ENCODE measurements around the genes CT55, CT45A1, CT45A3 and CT45A6.

DNA sequence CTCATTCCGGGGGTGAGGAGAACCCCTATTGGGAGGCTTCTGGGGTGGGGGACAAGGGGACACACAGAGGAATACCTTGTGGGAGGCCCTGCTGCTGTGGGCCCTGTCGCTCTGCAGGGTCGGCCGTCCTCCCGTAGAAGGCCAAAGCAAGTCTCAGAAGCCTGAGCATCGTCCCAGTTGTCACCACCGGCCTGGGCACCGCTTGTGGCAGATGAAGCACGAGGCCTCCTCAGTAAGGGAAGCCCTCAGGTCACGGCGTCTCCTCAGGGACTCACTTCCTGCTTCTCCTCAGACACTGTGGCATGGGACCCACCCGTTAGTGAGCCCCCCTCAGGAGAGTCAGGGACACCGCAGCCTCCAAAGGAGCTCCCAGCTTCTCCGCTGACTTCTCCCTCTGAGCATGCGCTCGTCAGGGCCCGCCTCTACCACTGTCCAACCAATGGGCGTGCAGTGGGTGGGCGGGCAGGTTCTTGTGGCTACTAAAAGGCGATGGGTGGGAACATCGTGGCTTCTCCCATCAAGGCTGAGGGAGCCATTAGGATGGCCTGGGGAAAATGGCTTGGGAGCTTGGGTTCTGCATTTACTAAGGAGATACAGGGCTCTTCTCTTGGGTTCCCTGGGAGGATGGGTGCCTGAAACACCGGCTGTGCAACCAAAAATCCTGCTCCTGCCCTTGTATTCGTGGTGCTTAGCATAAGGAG lies at the start of gene CT55:
TSS of gene CT55 (minus strand) at position 396 of the 701 bp plus-strand sequence.
- PRO-cap: no peak

DNA sequence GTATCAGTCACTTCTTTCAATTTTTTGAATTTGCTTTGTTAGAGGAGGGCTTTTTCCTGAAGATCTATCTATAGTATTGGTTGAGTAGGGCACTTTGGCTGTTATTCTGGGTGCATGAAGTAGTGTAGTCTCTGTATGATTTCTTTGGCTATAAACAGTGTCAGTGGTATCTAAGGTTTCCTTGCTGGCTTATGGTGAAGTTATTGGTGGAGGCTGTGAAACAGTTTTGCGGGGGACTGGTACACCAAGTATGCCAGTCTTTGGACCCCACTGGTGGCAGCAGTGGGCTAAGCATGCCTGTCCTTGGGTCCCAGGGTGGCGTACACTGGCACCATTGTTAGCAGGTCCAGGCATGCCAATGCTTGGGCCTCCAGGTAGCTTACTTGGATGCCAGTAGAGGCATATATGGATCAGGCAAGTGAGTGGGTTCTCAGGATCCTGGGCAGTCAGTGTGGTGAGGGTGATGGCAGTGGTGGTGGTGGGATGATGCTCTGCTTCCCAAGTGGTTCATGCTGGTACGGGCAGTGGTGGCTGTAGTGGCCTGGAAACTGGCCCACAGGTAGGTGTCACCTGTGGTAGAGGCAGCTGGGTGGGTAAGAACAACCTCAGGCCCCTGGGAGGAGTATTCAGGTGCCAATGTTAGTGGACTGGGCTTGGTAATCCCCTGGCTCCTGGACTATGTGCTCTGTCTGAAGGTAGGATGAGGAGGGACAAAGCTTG lies 8.0 kb downstream of the ETDC start:
- PRO-cap: no peak

DNA sequence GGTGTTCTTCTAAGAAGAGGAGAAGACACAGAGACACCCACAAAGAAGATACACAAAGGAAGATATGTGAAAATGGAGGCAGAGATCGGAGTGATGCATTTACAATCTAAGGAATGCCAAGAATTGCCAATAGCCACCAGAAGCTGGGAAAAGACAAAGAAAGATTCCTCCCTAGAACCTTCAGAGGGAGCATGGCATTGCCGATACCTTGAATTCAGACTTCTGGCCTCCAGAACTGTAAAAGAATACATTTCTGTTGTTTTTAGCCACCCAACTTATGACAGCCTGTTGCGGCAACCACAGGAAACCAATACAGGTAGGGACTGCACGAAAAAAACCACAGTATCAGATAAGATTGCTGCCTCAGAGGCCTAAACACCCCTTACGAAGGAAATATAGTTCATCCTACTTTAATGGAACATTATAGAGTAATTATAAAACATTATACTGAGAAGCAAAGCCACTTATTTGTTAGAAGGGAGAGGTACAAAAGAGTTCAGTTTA lies 37.6 kb upstream of the SMIM10L2A start:
- PRO-cap: no peak

GRCh38 chrX:135713097-135713716 lies at the start of gene CT45A1:
Gene CT45A1, plus strand, starts transcription at chrX:135713639.
- PRO-cap: no peak

DNA sequence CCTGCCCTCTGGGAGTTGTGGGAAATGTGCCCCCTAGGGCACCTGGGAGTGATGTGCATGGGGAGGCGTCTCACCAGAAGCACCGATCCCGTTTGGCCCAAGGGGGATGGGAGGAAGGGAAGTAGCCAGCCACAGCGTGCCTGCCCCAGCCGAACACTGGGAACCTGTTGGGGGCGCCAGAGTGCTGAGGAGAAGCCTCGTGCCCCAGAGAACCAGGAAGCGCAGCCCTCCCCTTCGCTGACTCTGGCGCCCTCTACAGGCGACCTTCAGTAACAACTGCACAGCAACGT lies at the start of gene CT45A3:
TSS of gene CT45A3 (minus strand) at position 158 of the 290 bp plus-strand sequence.
- PRO-cap: no peak

DNA sequence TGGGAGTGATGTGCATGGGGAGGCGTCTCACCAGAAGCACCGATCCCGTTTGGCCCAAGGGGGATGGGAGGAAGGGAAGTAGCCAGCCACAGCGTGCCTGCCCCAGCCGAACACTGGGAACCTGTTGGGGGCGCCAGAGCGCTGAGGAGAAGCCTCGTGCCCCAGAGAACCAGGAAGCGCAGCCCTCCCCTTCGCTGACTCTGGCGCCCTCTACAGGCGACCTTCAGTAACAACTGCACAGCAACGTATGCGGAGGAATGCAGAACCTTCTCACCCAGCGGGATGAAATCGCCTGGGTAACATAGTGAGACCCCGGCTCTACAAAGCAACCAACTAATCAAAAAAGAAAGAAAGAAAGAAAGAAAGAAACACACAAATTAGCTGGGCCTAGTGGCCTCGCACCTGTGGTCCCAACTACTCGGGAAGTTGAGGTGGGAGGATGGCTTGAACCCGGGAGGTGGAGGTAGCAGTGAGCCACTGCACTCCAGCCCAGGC lies at the start of gene CT45A6:
TSS of gene CT45A6 (minus strand) at position 153 of the 495 bp plus-strand sequence.
- PRO-cap: no peak

DNA sequence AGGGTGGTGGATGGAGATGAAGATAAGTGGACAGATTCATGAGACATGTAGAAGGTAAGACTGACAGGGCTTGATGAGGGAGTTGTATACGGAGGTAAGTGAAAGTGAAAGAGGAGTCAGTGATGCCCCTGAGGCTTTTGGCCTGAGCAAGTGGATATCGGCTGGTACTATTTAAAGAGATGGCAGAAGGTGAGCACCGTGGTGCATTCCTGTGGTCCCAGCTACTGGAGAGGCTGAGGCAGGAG lies 85.4 kb downstream of the SLC9A6 start:
- PRO-cap: no peak

DNA sequence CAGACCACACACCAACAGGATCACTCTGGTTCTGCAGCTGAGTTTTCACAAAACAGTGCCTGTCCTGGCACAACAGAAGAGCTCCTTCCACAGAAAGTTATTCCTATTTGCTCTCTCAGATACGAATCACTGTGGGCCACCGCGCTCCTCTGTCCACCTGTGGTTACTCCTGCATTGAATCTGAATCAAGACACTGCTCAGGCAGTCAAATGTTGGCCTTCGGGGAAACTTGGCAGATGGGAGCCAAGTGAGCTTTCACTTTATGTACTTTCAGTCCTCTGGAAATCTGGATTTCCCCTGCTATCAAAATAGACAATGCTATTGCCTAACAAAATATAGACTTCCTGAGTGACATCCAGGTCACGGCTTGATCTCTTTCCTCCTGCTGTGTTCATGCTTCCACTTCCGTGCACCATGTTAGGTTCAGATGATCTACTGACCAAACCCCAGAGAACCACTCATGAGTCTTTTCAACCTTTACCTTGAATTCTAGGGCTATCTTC lies 5.7 kb upstream of the FHL1 start:
- PRO-cap: no peak

DNA sequence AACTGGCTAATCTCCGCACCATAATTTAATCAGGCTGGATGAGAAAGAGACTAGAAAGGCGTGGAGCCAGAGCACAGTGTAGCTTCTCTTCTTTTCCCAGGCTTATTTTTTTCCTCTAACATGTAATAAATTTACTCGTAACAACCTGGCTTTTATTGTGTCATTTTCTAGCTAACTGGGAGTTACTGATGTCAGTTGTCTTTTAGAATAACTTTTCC lies 1.5 kb upstream of the FHL1 start:
- PRO-cap: no peak

DNA sequence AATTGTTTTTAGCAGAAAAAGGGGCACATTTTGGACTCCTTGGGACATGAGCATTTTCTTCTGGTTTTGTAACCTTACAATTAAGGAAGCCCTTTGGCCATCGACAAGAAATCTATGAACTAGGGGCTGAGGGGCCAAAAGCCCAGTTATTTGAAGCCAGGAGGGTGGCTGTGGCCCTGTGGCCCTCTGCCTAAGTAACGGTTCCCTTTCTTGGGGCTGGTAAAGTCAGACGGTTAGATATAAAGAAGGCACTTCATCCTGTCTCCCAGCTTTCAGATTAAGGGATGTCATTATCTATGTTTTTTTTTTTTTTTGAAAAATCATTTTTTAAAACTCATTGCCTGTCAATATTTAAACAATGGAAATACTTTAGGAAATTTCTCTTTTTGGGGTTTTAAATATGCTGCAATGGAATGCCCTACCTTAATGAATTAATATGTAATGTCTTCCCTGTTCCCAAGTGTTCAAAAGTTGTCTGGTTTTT lies 865 bp downstream of the FHL1 start:
- PRO-cap: bidirectional peak, plus-strand start outside the sequence, minus-strand start at position 465 of the sequence

DNA sequence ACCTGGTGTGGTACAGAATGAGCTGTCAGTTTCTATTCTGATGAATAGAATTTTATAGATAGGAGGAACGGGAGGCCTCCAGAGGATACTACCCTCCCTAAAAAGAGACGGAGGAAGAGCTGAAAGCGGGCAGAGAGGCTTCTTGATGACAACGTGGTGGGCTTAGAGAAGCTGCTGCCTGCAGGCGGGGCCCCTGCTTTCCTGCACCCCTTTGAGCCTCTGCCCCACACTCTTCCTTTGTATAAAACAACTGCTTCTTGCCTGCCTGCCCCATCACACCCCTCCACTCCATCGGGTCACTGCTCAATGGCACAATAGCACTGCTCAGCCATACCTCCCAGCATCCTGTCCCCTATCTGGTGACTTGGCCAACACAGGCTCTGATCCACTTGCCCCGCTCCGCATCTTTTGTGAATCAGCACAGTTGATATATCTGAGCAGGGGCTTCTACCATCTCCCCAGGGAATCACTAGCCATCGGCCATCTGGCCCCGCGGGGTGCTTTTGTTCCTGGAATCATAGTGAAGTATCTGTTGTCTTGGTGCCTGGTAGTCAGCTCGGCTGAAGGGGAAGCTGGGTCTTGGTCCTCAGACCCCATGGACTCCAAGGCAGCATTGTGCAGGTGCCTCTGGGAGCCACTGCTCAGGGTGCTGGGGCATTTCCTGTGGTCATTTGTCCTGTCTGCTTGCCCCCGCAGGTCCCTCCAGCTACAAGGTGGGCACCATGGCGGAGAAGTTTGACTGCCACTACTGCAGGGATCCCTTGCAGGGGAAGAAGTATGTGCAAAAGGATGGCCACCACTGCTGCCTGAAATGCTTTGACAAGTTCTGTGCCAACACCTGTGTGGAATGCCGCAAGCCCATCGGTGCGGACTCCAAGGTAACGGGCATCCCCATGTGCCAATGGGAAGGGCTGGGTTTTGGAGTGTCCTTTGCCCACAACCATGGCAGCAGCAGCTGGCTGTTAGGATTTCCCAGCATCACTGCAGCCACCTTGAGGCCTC lies 9.2 kb downstream of the FHL1 start:
- PRO-cap: no peak

- PRO-cap: bidirectional peak, plus-strand start at chrX:136259769, minus-strand start at chrX:136259635
Measured at GRCh38 chrX:136259331-136260064, 8.3 kb upstream of the MAP7D3 start.

- PRO-cap: no peak
Measured at GRCh38 chrX:136662160-136662533, 14.2 kb downstream of the CD40LG start.

- PRO-cap: no peak
Measured at GRCh38 chrX:136666038-136667260, 18.5 kb downstream of the CD40LG start.

- PRO-cap: no peak
Measured at GRCh38 chrX:136710227-136710785, 62.3 kb downstream of the CD40LG start.

DNA sequence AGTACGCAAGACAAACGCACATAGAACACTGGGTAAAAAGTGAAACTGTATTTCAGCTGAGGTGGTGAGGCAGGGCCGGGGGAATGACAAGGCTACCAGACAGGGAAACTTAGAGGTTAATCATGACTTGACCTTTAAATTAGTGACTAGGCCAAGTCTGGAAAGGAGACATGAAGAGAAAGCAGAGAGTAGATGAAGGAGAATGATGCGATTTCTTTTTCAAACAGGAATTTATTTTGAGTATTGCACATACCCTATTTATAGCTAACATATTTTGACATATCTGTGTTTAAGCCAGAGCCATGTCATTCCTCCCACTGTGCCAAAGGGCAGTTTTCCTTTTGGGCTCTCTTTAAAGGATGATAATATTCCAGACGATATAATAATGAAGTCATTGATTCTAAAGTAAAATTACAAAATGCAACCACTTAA lies 49.4 kb downstream of the ARHGEF6 start:
- PRO-cap: no peak

- PRO-cap: no peak
Measured at GRCh38 chrX:136768368-136769102, 12.2 kb downstream of the ARHGEF6 start.

DNA sequence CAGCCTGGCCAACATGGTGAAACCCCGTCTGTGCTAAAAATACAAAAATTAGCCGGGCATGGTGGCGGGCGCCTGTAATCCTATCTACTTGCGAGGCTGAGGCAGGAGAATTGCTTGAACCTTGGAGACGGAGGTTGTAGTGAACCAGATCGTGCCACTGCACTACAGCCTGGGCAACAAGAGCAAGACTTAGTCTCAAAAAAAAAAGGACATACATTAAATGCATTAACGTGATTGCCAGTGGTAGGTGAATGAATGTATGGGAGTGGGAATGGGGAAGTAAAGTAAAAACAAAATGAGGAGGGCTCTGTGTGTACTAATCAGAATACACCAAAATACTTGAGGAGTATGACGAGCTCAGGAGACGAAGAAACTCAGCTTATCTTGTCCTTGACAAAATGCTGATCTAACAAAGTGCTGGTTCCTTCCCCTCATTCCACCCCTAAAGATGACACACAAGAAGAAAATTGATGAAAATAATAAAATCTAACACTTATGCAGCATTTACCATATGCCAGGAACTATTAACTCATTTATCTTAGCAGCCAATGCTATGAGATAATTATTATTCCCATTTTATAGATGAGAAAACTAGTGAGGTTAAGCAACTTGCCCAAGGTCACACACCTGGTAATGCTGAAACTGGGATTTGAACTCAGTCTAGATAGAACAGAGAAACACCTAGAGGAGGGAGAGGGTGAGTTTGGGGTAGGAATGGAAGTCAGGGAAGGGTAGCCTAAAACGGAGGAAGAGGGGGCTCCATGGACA lies 18.9 kb downstream of the RBMX start:
- PRO-cap: no peak

GRCh38 chrX:137428109-137429010 lies 137.6 kb upstream of the ZIC3 start:
- PRO-cap: no peak

DNA sequence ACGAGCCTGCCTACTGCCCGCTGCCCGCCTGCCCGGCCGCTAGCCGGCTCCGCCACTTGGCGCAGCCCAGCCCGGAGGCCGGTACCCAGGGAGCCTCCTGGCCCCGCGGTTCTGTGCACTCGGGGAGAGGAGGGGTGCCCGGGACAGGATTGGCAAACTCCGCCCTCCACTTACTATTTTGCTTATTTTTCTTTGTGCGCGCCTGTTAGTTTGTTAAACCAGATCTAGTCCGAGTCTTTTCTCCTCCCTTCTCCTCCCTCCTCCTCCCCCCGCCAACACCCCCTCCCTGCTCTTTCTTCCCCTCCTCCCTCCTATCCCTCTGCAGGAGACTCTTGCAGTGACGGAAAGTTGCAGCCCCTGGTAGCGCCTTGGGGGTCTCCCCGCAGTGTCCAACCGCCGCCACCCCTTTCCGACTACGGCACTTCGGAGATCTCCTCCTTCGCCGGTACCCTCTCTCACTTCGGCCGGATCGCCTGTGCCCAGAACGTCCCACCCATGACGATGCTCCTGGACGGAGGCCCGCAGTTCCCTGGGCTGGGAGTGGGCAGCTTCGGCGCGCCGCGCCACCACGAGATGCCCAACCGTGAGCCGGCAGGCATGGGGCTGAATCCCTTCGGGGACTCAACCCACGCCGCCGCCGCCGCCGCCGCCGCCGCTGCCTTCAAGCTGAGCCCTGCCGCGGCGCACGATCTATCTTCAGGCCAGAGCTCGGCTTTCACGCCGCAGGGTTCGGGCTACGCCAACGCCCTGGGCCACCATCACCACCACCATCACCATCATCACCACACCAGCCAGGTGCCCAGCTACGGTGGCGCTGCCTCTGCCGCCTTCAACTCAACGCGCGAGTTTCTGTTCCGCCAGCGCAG lies 503 bp downstream of the ZIC3 start:
- PRO-cap: no peak

All from ascending aorta (tissue), 1 donor.